LNCaP clone FGC (cell line): ENCODE data around the genes PRKAB2 and GJA8.

- RRBS, 2 experiments, result no CpG with 5 or more reads among the region's 30 CpGs
These were observed 31.7 kb upstream of the PPIAL4H start for GRCh38 chr1:146376208-146376724.

DNA sequence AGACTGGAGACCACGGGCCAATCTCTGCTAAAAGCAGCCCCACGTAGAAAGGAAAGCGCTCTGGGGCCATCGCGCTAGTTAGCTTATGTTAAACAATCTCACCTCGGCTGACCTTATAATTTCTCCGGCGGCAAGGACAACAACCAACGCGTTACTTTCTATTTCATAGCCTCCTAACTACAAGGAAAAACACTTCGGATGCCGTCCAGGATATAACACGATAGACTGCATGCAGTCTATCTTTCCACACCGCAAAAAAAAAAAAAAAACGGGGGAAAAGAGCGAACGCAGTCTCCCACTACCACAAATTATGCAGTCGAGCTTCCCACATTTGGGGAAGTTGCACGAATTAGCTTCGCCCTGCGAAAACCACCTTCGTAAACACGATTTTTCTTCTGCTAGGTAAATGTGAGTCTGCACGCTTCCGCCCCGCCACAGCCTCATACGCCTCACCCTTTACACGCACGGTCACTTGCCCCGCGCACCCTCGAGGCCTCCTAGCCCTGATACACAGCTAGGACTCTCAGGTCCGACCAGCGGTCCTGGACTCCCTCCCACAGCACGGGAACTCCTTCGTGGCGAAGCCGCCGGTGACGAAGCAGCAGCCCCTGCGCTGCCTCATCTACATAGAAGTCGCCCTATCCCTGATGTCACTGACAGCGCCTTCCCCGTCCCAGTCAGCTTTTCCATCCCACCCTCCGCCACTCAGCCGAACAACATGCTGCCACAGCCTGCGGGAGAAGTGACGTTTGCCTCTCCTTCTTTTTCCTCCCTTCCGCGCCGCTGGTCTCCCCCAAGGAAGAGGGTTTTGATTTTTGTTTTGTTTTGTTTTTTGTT, 87.7 kb downstream of the PRKAB2 start:
- RRBS, 2 experiments, result no CpG with 5 or more reads among the region's 51 CpGs

GRCh38 chr1:147172032-147172673, at the start of gene PRKAB2:
Gene PRKAB2 (minus strand): TSS chr1:147172470.
- RRBS, 2 experiments, result 1% methylated on average over 36 to 46 of the region's 63 CpGs

GRCh38 chr1:147264262-147264867, 21.9 kb downstream of the CHD1L start:
- RRBS, 2 experiments, result no CpG with 5 or more reads among the region's 3 CpGs

- RRBS, 2 experiments, result no CpG with 5 or more reads among the region's 9 CpGs
These were observed 23.6 kb upstream of the BCL9 start for GRCh38 chr1:147517734-147518115.

DNA sequence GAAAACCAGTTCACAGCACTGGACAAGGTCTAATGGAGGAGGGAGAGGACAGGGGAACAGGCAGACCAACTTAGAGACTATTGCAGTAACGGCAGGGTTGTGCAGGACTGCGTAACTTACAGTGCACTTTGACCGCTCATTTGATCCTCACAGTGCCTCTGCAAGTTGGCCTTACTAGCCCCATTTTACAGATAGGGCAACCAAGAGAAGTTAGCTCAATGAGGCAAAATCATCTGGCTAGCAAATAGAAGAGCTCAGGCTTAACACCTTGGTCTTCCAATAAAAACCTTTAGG, 14.0 kb upstream of the BCL9 start:
- RRBS, 2 experiments, result no CpG with 5 or more reads among the region's 3 CpGs

GRCh38 chr1:147540816-147541122, 532 bp upstream of the BCL9 start:
- RRBS, 2 experiments, result no CpG with 5 or more reads among the region's 5 CpGs

GRCh38 chr1:147542996-147543514, 1.8 kb downstream of the BCL9 start:
- RRBS, 2 experiments, result no CpG with 5 or more reads among the region's 3 CpGs

GRCh38 chr1:147598502-147599336, 57.4 kb downstream of the BCL9 start:
- RRBS, 2 experiments, result 58 to 67% methylated on average over 13 to 14 of the region's 29 CpGs

DNA sequence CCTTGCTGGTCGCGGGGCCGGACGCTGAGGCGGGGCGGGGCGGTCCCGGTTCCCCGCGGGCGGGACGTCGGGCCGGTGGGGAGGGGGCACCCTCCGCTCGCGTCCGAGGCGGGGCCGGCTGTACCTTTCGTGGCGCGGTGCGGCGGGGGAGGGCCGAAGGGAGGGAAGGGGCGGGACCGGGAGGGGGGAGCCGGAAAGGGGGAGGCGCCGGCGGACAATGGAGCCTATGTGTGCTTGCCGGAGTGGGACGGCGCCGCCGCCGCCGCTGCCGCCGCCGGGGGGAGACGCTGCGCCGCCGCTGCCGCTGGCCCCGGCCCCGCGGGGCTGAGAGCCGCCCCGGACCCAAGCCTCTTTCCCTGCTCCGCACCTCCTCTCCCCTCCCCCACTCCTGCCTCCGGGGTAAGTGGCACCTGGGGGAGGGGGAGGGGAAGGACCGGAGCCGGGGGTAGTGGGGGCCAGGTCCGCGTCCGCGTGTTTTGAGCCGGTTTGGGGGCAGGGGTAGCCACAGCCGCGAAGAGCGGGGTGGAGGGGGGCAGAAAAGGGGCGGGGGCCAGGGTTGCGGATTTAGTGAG, 58.7 kb downstream of the BCL9 start:
- RRBS, 2 experiments, result 1 to 2% methylated on average over 37 of the region's 66 CpGs

DNA sequence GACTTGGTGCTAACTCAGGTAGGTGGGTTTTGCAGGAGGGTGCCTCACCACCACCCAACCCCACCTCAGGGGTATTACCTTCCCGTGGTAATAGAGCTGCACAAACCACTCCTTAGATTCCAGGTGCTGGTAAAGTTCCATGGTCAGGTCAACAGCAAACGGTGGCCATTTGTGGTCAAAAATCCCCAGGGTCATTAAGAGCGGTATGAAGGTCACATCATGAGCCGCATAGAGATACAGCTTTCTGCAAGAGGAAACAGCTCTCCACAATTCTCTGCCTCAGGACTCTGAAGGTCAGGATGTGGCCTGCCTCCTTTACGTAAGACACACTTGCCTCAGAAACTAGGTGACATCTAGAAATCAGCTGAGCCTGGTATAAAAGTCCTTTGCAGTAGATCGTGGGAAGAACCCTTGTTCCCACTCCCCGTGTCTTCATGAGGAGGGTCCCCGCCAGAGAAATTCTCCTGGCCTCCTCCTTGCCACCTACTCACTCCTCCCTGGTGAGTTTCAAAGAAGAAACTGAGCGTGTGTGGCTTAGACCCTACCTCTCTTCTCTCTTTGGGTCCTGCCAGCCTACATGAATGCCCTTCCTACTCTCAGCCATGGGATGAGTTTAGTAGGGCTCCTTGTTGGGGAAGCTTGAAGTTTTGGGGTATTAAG, 22.0 kb downstream of the ACP6 start:
- RRBS, 2 experiments, result no CpG with 5 or more reads among the region's 9 CpGs

- RRBS, 2 experiments, result under 1 to 1% methylated on average over 20 of the region's 56 CpGs
These were observed 710 bp downstream of the ACP6 start for GRCh38 chr1:147669284-147670343.

DNA sequence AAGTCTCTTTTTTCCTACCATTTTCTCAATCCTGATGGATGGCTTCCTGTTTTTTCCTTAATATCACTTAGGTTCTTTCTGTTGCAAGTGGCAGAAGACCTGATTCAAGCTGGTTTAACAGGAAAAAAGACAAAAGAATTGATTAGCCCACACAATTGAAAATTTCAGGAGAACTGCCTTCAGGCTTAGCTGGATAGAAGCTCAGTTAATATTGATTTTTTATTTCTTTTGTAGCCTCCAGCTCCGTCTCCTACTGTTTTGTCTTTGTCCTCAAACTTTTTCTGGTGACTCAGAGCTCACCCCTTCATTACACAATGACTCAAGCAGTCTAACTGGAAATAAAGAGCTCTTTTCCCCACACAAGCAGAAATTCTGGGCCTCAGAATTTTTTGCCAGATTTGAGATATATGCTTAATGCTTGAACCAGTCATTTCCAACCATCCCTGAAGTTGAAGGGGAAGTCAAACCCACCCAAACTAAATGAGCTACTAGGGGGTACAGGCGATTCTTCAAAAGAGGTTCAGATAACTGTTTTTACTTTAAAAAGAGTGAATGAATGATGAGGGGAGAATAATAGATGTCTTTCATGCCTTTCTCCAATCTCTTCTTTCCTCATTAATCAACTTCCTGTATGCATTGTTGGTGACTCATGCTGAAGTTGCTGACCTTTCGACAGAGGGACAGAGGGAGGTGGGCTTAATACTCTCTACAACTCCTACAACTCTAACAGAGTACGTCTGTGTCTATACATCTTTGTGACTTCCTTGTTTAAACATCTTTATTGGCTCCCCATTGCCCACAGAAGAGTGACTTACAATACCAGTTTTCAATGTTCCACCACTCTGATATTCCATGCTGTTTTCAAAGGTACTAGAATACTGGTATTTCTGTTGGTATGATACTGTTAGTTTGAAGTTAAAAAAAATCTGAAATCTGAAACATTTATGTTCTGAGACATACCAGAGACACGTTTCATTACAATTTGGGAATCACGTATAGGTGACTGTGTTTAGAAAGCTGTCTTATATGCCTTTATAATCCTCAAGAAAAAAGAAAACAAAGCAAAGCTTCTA, 6.2 kb upstream of the ACP6 start:
- RRBS, 2 experiments, result no CpG with 5 or more reads among the region's 6 CpGs

- RRBS, 2 experiments, result 60 to 63% methylated on average over 3 of the region's 7 CpGs
These were observed 8.6 kb upstream of the GJA5 start for GRCh38 chr1:147768855-147769585.

- RRBS, 2 experiments, result no CpG with 5 or more reads among the region's 4 CpGs
These were observed at the start of gene GJA8 for GRCh38 chr1:147902729-147903072. Gene GJA8 (plus strand): TSS chr1:147902795.

GRCh38 chr1:148125707-148126137, 26.4 kb downstream of the NBPF11 start:
- RRBS, 2 experiments, result no CpG with 5 or more reads among the region's 5 CpGs

- RRBS, 2 experiments, result no CpG with 5 or more reads among the region's 2 CpGs
These were observed 127.2 kb downstream of the PPIAL4G start for GRCh38 chr1:148355928-148356285.

DNA sequence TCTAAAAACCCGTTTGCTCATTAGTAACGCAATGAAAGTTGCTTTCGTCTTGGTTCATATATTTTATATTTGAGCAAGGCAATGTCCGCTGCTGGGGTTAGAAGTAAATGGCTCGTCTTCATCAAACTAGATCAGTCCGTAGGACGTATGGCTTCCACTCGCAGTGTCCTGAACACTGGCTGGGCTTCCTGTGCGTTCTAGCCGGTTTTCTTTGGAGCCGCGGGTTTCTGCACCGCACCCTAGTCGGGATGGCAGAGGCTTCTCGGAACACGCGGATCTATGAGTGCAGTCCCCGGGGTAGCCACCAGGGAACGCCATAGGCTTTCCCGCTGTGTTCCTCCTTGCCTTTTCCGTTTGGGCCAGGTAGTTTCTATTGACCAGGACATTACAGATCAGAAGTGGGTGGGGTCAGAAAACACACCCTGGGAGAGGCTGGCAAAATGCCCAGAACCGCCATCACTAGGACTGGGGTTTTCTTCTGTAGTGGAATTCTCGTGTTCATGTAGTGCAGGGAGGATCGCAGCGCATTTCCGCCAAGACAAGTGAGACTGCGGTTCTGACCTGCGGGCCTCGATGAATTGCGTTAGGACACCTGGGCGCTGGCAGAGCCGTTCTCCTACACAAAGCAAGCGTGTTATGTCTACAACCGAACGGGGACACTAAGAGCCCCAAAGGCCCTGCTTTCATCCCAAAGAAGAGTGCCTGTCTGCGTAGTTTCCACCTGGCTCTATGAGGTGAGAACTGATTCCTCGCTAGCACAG, 121.7 kb downstream of the PPIAL4G start:
- RRBS, 2 experiments, result no CpG with 5 or more reads among the region's 37 CpGs

GRCh38 chr1:148362032-148363030, 120.8 kb downstream of the PPIAL4G start:
- RRBS, 2 experiments, result no CpG with 5 or more reads among the region's 45 CpGs